A172 (cell line): ENCODE measurements around a stretch of chr7.

- RAMPAGE, long total RNA, result no peak
Observed at GRCh38 chr7:27235293-27236141, 7.1 kb upstream of the EVX1 start.

DNA sequence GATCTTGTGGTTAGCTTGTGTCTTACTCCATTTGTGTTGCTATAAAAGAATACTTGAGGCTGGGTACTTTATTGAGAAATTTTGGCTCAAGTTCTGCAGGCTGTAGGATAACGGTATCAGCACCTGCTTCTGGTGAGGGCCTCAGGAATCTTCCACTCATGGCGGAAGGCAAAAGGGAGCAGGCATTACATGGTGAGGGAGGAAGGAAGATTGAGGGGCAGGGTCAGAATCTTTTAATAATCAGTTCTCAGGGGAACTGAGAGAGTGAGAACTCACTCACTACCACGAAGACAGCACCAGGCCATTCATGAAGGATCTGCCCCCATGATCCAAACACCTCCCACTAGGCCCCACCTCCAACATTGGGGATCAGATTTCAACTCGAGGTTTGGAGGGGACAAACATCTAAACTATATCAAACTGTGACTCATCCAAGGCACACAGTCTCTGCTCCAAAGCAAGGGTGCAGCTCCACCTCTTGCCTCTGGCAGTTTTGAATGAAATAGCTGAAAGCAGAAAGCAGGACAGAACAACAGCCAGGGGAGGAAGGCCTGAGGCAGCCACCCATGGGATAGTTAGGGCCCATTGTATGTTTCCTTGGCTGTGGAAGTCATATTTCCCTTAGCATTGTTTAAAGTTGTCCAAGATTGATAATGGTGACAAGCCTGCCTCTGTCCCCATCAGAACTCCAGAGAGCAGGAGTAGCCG, 129.6 kb downstream of the EVX1 start:
- RAMPAGE, long total RNA, result no peak

DNA sequence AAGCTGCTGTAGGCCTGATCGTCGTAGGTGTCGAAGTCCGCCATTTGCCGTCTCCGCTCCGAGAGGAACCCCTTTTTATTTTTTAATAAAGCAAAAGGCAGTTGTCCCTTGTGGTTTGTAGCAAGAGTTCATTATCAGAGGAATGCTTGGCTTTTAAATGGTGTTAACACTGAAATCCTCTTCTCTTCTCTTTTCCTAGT, 204.0 kb downstream of the HIBADH start:
- RAMPAGE, long total RNA, result start-site peak on the minus strand centred at position 66 of the sequence, 13 bp wide, 60 and 46 reads in 2 replicates

- RAMPAGE, long total RNA, result no peak
Observed at GRCh38 chr7:27677777-27678418, 15.2 kb upstream of the HIBADH start.

- RAMPAGE, long total RNA, result no peak
Observed at GRCh38 chr7:27739092-27739922, 655 bp upstream of the TAX1BP1 start.

- RAMPAGE, long total RNA, result no peak
Observed at GRCh38 chr7:27828611-27829248, 88.8 kb downstream of the TAX1BP1 start.

GRCh38 chr7:28149732-28150413, 30.7 kb downstream of the JAZF1 start:
- RAMPAGE, long total RNA, result no peak

- RAMPAGE, long total RNA, result no peak
Observed at GRCh38 chr7:28170367-28171001, 10.1 kb downstream of the JAZF1 start.

- RAMPAGE, long total RNA, result no peak
Observed at GRCh38 chr7:28327197-28327582, 85.1 kb upstream of the CREB5 start.

GRCh38 chr7:28672615-28673037, 260.3 kb downstream of the CREB5 start:
- RAMPAGE, long total RNA, result no peak

DNA sequence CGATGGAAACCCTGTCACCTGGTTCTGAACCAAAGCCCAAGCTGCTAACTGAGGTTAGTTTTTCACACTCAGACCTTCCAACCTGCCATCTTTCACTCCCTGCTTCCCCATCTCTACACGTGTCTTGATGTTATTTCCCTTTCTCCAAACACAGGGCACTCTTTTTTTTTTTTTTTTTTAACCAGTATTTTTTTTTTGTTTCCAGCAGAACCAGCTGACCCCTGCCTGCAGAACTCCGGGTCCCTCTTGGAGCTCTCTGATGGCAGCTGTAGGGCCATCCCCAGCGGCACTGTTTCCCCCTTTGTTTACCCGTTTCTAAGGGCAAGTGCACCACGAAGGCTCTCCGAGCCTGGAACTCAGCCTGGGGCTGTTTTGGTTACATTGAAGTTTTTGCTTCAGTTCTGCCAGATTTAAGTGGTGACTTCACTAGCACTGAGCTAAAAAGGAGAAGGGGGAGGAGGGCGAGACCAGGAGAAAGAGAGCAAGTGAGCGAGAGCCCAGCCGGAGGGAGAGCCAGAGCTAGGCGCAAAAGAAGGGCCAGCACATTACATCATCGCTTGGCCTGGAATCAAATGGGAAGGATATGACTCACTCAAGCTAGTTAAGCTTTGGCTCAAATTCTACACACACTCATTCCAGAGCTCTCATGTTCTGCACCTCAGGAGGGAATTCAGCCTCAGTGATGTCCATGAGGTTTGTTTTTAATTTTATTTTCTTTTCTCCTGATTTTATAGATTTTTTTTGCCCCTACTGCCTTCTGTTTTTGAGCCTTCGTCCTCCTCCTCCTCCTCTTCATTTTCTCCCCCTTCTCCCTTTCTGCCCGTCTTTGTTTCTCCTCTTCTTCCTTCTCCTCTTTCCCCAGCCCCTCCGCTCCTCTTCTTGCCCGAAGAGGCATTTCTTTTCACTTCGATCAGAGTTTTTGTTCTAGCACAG, 272.4 kb downstream of the TRIL start:
- RAMPAGE, long total RNA, result start-site peak on the plus strand centred at position 636 of the sequence, 15 bp wide, 8 and 40 reads in 2 replicates

- RAMPAGE, long total RNA, result no peak
Observed at GRCh38 chr7:28957029-28957409, 1.1 kb downstream of the TRIL start.

GRCh38 chr7:28957437-28957816, 703 bp downstream of the TRIL start:
- RAMPAGE, long total RNA, result no peak

GRCh38 chr7:28984554-28984847, 26.4 kb upstream of the TRIL start:
- RAMPAGE, long total RNA, result no peak

DNA sequence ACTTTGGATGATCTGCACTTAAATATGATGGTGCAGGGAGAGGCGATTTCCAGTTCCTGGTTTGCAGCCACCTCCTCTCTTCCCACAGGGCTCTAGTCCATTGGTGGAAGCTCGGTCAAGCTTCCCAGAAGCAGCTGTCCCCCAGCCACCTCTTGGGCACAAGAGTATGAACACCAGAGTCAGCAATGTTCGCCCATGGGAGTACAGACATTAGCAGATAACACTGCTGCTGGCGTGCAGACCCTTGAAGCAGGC, 1.5 kb upstream of the CPVL start:
- RAMPAGE, long total RNA, result no peak

- RAMPAGE, long total RNA, result no peak
Observed at GRCh38 chr7:29289129-29289915, 94.7 kb downstream of the CHN2 start.

DNA sequence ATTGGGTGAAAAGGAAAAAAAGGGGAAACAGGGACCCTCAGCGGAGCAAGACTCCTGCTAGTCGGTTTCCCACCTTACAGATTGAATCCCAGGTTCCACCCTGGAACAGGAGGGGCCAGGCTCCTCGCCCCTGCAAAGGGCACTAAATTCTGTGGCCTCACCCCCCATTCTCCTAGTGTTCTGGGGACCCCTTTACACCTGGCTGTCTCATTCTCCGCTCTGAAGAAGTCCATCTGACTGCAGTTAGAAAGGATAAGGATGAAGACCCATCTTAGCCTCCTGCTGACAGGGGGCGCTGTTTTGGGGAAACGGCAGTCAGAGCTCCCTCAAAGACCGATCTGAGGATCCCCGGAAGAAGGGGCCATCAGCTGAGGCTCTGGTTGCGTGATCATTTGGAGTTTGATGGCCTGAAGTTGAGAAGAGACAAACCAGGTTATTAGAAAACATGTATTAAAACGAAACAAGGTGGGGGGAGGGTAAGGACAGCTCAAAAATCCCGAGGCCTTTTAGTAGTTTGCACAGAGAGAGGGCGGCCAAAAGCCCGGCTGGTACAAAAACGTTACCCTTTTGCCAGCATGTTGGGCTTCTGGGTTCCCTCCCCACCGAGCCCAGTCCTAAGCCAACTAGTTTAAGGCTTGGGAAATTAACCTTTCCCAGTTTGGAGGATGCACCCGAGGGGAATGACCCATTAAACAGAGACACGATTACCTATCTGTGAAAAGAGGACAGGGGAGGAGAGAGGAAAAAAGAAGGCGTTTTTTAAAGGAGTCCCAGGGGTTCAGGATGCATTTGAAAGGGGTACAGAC, 102.7 kb downstream of the CHN2 start:
- RAMPAGE, long total RNA, result no peak

DNA sequence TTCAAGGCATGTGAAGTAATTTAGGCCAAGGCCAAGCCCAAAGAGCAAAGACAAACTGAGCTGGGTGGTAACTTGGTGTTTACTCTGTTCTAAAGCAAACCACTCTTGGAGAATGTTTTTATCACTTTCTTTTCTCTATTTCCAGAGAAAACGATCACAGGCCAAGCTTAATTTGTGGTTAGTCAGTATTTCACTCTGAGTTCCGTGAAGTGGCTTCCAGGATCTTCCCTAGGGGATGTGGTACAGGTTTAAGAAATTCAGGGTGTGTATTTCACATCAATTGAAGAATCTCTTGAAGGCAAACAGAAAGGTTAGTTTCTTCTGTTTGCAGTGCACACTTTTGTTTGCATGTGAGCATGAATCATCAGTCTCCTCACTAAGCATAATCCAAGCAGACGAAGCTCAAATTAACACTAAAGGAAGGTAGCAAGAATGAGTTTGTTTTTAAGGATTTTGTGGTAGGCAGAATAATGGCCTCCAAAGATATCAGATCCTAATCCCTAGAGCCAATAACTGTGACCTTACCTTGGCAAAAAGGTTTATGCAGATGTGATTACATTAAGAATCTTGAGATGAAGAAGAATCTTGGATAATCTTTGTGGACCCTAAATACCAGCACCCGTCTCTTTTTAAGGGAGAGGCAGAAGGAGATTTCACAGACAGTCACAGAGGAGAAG, 113.7 kb upstream of the PRR15 start:
- RAMPAGE, long total RNA, result no peak

- RAMPAGE, long total RNA, result no peak
Observed at GRCh38 chr7:29463579-29464344, 99.9 kb upstream of the PRR15 start.

GRCh38 chr7:29479315-29480437, 84.0 kb upstream of the PRR15 start:
- RAMPAGE, long total RNA, result no peak